Vermiform appendix (tissue), 1 donor: ENCODE results near the genes EXD2, SRSF5, SLC10A1 and SYNJ2BP.

DNA sequence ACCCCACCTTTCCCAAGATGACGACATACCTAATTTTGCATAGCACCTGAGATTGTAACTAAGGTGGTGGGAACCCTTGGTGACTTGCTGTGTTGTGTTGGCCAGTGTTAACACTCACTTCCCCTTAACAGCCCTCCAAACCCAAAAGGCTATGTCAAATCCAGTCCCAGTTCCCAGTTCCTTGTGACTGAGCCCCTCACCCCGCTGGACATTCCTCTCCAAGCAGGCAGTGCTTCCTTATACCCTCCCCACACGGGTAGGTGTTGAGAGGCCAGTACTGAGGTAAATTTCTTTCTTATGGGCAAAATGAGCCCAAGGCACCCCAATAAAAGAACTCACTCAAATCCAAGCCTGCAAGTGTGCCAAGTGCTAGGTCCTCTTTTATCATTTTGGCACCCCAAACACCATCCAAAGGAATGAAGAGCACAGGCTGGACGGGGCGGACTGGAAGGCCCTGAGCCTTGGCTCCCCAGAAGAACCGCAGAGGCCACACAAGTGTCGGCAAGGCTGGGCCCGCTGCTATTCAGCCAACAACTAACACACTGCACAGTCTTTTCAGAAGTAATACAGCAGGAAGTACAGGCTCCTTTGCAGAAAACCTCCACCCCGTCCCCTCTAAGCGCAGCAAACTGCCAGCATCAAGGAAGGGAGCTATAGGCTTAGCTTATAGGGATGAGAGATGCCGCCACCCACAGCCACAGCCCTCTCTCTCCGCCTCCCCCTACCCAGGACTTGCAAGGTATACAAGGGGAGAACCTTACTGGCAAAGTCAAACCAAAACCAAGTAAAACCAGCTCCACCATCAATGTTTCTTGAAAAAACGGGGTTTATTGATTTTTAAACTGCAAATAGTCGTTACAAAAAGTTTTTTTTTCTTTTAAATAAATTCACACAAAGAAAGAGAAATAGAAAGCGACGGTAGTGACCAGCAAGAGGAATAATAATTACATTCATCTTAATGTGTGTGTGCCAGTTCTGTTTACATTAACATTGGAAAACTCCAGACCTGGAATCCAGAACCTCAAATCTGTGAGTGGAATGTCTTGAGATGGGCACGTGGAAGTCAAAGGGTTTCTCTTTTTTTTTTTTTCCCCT is 5.7 kb downstream of the ZFP36L1 start:
- PRO-cap = no peak

DNA sequence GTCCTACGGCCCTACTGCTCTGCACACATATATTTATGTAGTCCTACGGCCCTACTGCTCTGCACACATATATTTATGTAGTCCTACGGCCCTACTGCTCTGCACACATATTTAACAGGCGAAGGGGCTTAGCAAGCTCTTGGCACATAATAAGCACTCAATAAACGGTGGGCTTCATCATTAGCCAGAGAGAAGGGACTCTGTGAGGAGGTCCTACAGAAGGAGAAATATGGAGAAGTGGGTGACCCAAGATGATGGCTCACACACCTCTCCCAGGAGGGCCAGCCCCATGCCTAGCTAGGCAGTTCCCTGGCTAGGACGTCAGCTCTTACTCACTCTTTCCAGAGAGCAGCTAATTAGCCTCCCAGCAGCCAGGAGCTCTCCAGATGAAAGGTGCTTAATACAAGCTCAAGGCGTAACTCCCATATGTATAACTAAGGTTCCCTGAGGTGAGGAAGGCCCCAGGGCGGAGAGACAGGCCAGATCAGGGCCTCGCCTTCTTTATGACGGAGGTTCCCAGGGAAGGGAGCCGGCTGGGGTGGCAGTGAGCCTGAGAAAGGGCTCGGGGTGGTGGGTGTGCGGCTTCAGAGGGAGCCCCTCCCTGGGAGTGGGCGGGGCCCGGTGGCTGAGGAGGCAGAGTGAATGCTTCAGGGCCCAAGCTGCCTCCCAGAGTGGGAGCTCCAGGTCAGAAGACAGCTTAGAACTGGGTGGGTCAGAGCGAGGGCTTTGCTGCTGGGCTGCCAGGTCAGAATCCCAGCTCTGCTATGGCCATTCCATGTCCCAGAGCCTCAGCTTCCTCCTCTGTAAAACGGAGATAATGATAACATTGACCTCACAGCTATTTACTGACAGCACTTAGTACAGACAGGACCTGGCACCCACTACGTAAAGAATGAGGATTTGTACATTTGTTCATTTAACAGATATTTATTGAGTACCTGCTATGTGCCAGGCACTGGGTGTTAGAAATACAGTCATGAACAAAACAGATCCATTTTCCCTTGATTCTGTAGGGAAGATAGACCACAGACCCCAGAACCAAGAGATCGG is 26.5 kb upstream of the ZFP36L1 start:
- PRO-cap = unidirectional peak, plus-strand start at position 636 of the sequence

DNA sequence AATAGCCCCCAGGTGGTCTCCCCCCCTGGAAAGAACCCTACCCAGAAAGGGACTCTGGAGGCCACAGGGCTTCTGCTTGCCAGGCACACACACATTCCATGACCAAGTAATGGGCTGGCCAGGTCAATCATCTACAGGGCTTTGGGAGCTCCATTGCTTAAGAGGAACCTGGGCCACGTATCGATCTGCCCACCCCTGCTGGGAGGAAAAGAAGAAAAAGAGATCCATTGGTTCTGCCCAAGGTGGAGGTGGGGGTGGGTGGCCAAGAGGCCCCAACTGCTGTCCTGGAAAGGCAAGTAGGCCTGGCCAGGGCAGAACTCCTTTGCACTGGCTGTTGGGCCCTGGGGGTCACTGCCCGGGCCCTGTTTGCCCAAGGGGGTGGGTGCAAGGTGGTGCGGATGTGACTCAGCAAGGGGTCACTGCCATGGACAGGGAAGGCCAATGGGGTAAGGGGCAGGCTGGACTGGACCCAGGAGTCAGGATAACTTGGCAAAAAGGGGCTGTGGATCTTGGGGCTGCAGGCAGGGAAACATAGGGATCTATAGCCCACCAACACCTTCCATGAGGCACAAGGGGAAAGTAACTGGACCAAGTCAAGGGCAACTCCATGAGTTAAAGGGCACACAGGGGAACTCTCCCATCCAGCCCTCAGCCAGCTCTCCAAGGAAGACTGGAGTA is 31.0 kb upstream of the ZFP36L1 start:
- PRO-cap = no peak

GRCh38 chr14:68894006-68894707 is 84.9 kb downstream of the ACTN1 start:
- PRO-cap = unidirectional peak, minus-strand start at chr14:68894333

GRCh38 chr14:68942323-68943212 is 36.5 kb downstream of the ACTN1 start:
- PRO-cap = no peak

DNA sequence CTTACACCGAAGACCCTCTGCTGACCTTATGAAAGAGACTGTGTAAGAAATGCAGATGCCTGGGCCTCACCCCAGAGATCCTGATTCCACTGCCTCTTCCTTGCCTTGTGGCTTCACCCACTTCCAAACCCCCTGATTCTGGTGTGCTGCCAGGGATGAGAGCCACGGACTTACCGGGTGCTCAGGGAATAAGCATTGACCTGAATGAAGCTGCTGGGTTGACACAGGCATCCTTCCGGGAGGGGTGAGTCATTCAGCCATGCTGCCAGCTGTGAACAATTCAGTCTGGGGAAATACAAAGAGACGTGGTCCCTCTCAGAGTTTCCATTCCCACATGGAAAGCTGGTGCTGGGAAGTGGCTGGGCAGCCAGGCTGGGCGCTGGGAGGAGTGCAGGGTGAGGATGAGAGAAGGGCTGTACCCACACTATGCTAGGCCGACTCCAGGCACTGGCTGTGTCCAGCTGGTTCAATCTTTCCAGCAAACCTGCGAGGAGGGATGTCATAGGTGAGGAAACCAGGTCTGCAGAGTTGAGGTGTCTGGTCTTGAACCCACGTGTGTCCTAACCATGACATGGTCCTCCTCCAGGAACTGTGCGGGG is 26.6 kb upstream of the ACTN1 start:
- PRO-cap = bidirectional peak, plus-strand start at position 327 of the sequence, minus-strand start at position 186 of the sequence

DNA sequence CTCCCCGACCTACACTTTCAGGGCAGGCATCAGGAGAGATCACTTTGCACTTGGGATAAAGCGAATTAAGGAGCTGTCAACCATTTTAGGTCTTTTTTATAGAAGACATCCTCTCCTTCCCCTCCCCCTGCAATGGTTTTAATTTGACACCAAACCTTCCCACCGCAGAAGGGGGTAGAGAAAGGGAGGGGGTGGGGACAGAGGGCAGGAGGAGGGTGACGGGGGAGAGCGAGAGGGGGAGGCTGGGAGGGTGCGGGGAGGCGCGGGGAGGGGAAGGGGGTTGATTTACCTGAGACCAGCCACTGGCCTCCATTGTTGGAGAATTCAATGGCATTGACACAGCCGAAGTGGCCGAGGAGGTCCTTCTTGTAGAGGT is 455 bp downstream of the DCAF5 start:
- PRO-cap = bidirectional peak, plus-strand start at position 312 of the sequence, minus-strand start at position 123 of the sequence

GRCh38 chr14:69191003-69192199 is at the start of gene EXD2:
EXD2 (plus strand) TSS chr14:69191498.
- PRO-cap = bidirectional peak, plus-strand start at chr14:69191498, minus-strand start at chr14:69191413; unidirectional peak, minus-strand start at chr14:69191928

DNA sequence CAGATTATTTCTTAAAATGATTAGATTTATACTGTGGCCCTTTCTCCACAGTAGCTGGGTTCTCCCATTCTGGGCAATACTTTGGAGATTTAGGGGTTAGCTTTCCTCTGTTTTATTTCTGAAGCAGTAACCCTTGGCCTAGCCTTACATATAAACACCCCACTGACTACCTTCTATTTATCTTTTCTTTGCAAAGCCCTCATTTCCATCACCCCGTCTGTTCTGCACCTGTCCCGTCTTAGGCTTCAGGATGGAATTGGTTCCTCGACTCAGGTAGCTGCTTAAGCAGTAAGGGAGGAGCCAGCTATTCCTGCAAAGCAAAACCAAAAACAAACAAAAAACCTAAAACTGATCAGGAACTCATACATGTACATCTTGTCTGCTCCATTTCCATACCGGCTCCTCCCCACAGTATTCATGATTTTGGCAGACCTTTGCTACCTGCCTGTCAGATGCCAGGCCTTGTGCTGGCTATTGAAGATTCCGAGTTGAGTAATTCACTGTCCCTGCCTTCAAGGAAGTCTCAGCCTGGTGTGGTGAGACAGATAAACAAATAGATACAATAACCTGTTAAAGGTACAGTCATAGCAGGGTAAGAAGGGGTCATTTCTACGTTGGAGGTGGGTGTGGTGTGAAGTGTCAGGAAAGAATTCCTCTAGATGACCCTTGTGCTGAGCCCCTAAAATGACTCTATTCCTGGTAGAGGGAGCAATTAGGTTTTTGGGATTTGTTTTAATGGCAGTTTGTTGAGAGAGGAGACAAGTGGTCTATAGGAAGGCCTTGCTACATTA is 42.6 kb downstream of the SUSD6 start:
- PRO-cap = no peak

DNA sequence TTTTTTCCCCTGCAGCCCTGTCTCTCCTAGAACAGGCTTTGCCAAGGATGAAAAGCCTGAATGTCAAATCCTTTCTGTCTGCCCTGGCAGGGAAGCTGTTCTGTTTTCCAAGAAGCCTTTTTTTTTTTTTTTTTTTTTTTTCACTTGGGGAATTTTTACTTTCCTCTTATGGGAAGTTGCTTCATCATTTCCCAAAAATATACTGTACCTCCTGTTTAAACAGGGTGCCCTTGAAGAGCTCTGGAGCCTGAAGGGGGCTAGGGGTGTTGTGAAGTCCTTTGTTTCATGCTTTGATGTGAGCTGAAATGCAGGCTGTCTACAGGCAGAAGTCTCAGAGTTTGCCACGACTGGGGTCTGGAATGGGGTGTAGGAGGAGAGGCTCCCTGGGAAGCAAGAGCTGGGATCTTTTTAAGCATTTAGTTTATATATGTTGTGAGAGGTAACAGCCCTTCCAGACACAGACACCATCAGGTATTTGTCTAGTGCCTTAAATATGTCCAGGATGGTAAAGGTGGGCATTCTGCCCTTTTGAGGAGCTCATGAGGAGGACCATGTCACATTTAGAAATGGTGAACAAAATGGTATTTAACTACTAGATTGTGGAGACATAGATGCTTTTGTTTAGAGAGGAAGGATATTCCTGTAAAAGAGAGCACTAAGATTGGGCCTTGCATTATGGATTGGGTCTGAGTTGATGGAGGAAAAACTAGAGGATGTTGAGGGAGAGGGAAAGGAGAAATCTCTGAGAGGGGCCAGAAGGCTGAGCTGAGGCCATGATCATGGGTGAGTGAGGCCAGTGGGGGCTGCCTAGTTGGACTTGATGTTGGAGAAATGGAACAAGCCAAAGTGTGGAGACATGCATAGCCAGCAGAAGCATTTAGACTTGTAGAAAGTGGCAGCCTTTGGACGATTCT is 71.7 kb downstream of the SUSD6 start:
- PRO-cap = no peak

DNA sequence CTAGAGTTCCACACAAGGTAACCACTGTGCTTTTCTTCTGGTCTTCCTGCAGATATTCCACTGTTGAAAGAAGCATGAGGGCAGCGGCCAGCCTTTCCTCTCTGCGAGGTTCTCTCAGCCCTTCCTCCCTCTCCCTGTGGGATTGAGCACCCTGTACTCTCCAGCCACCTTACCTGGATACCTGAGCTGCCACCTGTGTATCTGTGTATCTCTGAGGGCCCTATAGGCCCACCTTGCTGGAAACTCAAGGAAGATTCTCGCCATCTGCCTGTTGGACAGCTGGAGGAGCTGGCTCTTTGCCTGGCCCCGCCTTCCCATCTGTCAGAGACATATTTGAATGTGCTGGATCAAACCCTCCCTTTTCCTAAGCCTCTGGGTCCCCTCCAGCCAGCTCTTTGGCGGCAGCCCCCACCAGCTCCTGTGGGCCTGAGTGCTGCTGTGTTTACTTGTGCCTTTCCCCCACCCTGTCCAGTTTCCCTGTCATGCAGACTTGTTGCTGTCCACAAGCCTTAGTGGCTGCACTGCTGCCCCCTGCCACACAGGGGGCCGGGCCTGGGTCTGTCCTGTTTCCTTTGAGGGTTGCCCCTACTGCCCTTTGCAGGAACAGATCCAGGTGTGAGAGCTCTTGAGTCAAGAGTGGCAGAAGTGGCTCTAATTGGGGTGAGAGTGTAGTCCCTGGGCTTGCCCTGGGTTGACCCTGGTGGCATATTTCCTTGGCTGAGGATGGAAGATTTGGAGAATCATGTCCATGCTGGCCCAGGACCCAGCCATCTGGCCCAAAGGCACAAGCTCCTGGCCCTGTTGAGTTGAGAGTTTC is 55.8 kb upstream of the SRSF5 start:
- PRO-cap = no peak

DNA sequence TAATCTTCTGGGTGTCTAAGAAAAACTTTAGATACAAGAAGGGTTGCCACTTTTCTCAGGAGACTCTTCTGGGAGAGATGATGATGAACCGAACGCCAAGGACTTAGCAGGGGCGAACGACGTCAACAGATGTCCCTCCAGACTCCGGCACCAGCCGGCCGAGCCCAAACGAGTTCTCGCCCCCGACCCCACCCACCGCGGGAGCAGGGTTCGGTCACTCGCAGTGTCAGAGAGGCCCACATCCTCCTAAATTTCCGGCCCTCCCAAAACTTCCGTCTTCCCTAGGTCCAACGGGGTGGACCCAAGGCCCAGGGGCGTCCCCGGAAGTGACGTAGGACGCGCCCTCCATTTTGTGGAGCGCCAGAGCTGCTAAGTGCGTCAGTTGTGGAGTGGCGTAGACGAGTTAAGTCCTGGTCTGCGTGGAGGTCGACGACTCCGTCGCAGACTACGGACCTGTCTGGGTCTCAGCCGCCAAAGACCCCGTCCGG is at the start of gene SRSF5:
Gene SRSF5 (plus strand): TSS at position 378 of the 488 bp plus-strand sequence.
- PRO-cap = bidirectional peak, plus-strand start at position 381 of the sequence, minus-strand start at position 328 of the sequence

DNA sequence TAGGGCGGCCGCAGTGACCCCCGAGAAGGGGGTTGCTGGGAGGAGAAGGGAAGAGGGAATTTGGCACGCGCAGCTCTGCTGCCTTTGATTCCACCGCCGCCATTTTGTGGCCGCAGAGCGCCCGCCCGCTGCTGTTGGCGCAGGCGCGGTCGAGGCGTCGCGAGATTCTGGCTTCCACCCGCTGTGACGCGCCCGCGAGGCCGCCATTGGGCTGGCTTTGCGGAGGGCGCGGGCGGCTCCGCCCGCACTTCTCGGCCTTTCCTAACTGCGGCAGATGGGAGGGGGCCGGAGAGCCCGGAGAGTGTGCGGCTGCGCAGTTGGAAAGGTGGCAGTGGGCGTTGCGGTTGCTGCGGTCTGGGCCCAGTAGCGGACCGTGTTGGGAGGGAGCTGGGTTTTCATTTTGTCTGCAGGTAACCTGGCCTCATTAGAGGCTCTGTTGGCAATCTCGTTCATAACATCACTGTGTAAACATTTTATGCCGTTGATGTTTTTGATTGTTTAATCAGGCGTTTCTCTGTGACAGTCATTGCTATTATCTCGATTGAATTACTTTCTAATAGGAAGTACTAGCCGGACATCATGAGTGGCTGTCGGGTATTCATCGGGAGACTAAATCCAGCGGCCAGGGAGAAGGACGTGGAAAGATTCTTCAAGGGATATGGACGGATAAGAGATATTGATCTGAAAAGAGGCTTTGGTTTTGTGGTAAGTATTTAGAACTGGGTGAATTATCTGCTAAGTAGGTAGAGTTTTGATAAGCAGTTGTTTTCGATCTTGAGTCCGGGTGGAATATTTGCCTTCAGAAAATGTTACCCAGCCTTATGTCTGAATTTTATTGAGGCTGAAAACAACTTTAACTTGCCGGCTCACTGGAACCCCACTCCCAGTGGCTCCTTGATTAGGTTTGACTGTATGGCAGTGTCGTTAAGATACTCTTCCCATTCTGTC is 910 bp downstream of the SRSF5 start:
- PRO-cap = bidirectional peak, plus-strand start at position 206 of the sequence, minus-strand start at position 106 of the sequence; bidirectional peak, plus-strand start at position 366 of the sequence, minus-strand start at position 263 of the sequence

- PRO-cap = no peak
Observed at GRCh38 chr14:69797083-69797487, at the start of gene SLC10A1. SLC10A1 (minus strand) TSS chr14:69797241.

DNA sequence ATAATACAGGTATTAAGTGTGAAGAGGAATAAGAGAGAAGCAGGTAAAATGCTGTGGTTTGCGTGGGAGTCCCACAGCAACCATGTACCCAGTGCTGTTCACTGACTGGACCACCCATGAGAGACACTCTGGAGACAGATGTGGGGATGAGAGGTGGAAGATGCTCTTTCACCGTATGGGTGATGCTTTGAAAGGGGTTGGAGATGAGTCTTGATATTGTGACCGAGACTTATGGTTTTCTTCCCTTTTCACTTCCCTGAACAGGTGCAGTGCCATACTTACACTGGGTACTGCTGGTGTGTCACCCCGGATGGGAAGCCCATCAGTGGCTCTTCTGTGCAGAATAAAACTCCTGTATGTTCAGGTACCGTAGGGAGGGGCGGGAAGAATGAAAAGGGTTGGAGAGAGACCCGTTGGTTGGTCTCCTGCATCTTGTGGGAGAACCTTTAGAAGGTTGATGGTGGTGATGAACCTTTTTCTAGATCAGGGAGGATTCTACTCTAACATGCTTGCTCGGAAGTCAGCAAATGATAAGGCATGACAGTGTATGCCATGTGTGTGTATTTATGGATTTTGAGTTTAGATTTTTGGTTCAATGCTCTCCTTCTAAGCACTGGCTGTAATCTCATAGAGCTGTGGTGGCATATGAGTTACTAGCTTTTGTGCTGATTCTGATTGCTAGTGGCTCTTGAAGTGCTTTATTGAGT is 96.4 kb downstream of the SMOC1 start:
- PRO-cap = no peak

- PRO-cap = no peak
Observed at GRCh38 chr14:69993853-69994868, 114.9 kb downstream of the SMOC1 start.

DNA sequence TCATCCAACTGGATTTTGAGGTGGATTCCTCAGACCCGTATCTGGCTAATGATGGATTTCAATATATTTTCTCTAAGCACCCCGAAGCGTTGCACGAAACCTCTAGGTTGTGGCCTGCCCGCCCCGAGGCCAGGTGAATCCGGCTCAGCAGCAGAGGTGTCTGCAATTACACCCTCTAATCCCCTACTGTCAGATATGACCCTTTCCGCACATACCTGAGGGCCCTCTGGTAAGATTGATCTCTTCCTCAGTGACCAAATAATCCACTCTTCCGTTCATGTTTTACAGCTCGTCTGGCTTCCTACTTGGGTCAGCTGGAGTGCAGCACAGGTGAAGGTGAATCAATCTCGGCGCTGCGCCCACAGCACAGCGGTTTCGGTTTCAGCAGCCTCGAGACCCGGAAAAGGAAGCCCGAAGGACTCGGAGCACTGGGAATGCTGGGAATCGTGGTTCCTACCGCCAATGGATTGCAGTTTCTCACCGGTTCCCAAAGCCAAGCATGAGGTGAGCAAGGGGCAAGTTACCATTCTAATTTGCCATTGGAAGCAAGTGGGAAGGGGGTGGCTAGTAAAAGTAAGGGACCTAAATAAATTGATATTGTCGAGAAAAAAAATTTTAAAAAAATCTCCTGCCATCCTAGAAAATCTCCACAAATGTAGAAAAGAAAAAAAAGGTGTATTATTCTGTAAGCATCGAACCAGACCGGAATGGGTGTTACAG is at the start of gene SYNJ2BP:
Gene SYNJ2BP (minus strand): TSS at position 406 of the 720 bp plus-strand sequence.
- PRO-cap = unidirectional peak, minus-strand start at position 355 of the sequence

DNA sequence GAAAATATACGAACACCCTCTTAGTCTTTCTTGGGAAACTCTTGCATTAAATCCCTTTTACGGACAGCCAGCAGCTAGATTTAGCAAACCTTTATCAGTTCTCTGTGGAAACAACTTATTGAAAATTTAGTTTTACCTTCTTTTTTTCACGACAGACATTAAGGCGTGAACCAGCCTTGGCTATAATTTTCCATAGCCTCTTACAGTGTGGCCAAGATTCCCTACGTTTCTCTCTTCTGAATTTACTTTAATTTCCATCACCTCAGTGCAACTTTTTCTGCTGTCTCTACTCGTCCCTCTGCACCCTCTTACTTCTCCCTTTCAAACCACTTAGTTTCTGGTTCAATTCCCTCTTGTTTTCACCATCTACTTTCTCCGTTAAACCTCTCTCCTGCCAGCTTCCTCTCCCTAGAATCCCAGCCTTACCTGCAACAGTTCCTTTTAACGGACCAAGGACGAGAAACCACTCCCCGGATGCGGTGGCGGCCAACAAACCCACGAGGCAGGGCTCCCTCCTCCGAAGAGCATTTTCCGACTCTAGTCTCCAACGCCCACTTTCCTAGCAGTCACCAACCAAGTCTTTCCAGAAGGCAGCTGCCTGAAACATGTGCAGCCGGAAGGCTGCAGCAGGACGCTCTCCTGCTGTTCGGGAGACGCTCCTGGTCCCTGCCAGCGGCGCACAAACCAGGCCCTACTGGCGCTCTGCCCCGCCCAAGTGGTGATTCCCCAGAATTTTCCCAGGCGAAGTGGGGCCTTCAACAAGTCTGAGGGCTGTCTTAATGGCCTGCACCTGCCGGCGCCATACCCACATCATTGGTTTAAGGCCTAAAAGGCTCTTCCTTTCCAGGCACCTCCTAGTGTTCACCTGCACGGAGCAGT is 20.9 kb upstream of the ADAM20 start:
- PRO-cap = no peak

- PRO-cap = no peak
Observed at GRCh38 chr14:70671019-70671667, 29.4 kb downstream of the TTC9 start.

DNA sequence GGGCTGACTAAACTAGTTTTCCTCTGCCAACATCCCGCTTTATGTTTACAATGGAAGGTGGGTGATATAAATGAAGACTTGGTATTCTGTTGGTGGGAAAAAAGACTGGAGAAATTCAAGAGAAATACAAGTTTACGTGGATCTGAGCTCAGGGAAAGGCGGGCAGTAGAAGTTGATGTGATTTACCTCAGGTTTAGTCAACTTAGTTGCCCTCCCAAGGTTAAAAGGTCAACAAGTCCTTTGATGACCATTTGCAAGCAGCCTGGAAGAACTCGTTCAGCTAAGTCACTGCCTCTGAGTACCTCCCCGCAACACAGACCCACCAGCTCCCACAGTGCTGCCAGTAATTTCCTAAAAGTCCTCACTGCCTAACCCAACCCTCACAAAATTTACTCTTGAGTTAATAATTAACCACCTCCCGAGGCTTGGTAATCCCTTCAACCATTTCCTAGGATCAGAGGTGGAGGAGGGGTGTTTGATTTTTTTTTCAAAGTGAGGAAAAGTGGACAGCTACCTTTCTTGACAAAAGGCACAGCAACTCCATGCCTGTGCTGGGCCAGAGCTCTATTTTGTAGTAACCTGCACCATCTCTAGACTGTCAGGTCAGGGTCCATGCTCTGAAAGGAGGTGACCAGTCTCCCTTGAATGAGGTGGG is 55.8 kb downstream of the MAP3K9 start:
- PRO-cap = no peak